ENCODE measurements around the gene BAIAP2L1.

- RRBS, 2 experiments: no CpG with 5 or more reads among the region's 4 CpGs
Measured at GRCh38 chr7:98117849-98118314, 11.2 kb downstream of the LMTK2 start.

DNA sequence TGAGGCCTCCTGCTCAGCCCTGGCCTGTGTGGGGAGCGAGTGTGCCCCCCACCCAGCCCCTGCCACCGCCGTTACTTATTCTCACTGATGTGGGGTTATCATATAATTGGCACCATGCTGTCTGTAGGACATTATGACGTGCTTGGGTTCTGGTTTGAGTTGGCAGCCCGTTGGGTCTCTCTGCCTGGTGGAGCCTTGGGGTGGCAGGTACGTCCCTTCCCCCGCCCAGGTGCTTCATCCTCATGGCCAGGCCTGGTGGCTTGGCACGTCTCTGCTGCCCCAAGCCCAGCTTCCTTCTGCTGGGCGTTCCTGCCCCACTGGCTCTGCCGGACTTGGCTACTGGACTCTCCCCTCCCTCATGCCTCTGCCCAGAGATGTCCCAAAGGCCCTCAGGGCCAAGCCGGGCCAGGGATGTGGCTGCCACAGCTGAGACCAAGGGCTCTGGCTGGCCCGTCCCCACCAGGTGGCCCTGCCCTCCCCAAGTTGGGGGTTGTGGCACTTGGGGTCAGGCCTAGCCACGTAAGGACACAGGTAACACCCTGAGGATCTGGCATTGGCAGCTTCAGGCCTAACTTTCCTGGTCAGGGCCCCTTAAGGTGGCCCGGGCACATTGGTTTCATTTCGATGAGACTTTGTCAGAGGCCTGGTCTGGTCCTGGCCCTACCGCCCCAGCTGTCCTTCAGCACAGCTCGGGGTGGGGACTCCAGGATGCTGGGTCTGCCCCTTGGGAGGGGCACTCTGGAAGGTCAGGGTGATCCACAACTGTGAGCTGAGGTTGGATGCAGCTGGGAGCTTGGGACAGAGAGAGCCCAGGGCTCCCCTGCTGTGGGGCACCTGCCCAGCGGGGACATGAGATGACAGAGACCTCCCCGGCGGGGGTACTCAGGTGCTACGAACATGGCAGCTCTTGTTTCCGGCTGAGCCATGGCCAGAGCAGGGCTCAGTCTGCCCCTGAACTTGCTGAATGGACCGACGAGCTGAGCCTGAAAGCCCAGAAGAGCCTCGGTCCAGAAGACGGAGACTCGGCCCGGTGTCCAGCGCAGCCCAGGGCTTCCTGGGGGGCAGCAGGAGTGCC is 2.8 kb downstream of the BHLHA15 start:
- RRBS, 2 experiments: 96% methylated on average over 7 of the region's 29 CpGs; no CpG with 5 or more reads in 1 of the 2 experiments

- RRBS, 2 experiments: no CpG with 5 or more reads among the region's 23 CpGs
Measured at GRCh38 chr7:98215361-98216044, 4.3 kb downstream of the BHLHA15 start.

DNA sequence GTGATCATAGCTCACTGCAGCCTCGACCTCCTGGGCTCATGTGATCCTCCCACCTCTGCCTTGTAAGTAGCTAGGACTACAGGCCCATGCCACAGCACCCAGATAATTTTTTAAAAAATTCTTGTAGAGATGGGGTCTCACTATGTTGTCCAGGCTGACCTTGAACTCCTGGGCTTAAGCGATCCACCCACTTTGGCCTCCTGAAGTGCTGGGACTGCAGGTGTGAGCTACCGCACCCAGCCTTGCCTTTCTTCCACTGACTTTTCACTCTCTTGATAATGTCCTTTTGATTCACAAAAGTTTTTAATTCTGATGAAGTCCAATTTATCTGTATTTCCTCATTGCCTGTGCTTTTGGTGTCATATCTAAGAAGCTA is 17.3 kb downstream of the TECPR1 start:
- RRBS, 2 experiments: no CpG with 5 or more reads among the region's 3 CpGs

DNA sequence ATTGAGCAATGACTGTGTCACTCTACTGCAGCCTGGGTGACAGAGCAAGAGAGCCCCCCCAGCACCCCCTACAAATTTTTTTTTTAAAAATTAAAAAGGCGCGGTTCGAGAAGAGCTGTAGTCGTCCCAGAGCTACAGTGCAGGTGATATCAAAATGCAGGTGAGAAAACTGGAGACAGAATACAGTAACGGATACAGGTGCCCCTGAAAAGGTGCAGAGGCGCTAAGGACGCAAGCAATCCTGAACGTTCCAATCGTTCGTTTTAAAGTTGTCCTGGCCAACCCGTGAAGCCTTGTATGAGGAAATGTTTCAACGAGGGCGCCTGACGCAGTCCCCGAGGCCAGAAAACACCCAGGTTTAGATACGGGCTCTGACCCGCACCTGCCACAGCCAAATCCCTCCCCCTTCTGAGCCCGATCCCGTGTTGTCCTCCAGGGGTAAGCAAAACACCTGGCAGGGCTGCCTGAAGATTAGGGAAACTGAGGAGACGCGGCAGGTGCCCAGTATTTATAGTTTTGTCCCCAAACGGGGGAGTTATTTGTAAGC is 860 bp upstream of the BRI3 start:
- RRBS, 2 experiments: no CpG with 5 or more reads among the region's 22 CpGs

DNA sequence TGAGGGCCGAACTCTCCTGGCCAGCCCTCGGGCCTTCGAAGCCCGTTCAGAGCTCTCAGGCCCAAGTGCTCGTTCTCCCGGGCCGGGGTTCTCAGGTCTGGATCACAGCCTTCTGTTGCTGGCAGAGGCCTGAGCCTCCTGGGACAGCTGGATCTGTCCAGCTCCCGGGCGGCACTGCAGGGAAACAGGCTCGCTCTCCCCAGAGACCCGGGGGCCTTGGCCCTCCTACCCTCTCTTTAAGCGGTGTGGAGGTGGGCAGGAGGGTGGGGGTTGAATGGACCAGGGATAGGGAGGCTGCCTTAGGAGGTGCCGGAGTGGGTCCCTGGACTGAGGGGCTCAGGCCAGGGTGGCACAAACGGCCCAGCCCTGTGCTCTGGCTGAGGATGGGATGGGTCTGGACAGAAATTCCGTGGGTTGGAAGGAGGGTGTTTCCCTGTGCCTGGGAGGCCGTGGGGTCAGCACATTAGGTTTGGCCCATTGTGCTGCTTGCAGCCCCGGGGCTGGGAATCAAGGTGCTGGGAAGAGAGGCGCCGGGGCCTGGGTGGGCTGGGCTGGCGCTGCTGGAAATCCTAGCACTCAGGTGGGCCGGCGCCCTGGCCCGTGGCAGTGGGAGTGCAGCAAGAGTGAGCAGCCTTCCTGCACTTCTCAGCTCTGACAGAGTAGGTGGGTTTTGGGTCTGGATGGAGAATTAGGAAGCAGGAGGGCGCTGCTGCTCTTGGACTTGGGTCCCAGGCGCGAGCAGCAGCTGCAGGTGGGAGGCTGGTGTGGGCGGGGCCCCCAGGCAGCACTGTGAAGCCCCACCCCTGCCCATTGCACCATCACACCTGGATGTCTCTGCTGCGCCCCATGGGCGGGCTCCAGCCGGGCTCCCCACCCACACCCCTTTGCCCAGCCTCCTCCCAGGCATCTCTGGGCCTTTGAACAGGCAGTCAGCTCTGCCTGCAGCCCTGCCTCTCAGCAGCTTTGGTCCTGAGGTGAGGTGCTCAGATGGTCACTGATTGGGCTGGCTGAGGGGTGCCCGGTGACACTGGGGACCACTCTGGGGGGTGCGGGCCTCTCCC is 5.8 kb downstream of the BRI3 start:
- RRBS, 2 experiments: 83 to 95% methylated on average over 9 to 10 of the region's 32 CpGs

DNA sequence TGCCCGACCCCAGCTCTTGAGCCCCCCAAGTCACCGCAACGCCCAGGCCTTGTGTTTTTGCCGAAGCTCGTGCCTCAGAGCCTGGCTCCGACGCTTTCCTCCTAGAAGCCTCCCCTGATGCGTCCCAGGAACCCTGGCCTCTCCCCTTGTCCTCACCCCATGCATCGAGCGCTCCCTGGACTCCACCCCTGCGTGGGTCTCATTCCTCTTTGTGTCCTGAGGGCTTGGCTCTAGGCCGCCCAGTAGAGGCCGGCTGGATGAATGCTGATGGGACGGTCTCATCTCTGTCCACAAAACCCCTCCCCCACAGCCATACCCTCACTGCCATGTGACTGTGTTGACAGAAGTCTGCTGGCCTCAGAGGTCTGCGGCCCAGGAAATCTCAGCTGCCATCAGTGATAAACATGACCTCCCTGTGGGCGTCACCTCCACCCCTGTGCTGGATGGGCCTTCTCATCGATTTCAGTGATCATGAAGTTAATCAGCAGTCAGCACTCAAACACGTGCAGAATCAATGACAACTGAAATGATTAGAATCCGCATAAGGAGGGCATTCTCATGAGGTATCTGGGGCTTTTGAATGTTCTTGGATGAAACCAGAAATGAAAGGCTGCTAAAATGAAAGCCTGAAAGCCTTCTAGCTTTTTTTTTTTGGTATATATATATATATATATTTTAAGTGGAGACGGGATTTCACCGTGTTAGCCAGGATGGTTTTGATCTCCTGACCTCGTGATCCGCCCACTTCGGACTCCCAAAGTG is 19.5 kb downstream of the BRI3 start:
- RRBS, 2 experiments: no CpG with 5 or more reads among the region's 24 CpGs

- RRBS, 2 experiments: 85 to 100% methylated on average over 3 to 4 of the region's 31 CpGs
Measured at GRCh38 chr7:98354462-98355613, 46.1 kb downstream of the BAIAP2L1 start.

GRCh38 chr7:98398509-98399564 is 2.1 kb downstream of the BAIAP2L1 start:
- RRBS, 2 experiments: no CpG with 5 or more reads among the region's 22 CpGs

DNA sequence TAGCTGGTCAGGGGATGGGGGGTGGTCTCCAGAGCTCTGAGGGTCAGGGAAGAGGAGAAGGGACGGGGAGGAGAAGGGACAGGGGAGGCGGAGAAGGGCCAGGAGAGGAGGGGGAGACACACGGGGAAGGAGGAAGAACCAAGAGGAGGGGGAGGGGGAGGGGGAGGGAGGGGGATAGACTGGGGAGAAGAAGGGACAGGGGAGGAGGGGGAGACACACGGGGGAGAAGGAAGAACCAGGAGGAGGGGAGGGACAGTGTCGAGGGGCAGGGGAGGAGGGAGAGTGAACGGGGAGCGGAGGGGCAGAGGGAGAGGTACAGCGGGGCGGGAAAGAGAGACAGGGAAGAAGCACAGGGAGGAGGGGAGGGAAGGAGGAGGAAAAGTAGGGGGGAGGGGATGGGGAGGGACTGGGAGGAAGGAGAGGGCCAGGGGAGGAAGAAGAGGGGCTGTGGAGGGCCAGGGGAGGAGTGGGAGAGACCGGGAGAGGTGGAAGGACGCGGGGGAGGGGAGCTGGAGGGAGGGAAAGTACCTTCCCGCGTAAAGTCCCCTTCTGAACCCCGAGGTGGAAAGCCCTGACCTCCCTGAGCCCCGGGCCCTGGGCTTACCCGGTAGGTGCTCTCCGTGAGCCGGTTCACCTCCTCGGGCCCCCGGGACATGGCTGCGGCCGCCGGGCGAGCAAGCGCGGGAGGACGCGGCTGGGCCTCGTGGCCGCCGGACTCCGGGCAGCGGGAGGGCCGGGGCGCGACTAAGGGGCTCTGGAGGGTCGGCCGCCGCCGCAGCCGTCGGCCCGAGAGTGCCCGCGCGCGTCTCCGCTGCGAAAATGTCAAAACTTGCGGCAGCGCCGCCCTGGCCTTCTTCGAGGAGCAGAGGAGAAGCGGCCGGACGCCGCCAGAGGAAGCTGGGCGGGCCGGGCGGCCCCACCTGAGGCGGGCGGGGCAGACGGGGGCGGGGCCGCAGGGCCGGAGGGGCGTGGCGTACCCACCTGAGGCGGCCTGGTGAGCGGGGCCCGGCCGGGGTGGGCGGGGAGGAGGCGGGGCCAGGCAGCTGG is at the start of gene BAIAP2L1:
TSS of gene BAIAP2L1 (minus strand) at position 893 of the 1,047 bp plus-strand sequence.
- RRBS, 2 experiments: under 1% methylated on average over 22 to 27 of the region's 75 CpGs

- RRBS, 2 experiments: no CpG with 5 or more reads among the region's 8 CpGs
Measured at GRCh38 chr7:98556227-98556600, 60.9 kb upstream of the NPTX2 start.

DNA sequence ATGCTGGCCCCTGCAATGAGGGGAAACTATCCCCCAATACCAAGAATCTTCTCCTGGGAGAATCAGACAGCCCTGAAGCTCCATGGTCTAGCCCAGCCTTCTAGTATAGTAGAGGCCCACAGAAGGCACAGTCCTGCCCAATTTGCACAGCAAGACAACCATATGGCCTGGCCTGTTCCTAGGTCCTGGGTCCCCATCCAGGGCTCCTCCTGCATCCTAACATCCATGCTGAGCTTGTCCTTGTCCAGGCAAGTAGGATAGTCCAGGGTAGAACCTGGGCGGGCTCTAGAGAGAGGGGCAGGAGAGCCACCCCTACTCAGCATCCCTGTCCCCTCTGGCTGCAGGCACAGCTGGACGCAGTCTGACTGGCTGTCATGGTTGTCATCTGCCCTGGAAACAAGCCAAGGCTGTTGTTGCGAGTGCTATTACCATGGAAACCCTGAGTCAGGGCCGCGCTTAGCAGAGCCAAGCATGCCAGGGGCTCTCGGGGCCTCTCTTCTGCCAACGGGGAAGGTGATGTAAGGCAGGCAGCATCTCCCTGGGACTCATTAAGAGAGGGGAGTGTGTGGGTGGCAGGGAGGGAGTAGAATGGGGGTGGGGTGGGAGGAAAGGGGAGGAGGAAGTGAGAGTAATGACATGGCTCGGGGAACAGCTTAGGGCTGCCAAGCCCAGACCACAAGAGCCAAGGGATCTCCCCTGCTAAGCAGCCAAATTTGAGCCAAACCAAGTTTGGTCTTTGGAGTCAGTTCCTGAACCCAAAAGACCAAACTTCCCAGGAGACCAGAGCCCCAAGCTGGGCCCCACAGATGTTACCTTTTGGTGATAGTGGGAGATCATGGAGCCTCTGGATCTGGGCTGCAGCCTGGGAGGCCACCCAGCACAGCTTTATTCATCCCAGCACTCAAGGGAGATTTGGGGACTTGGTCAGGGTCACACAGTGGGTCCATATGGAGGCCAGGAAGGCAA is 67.7 kb downstream of the TMEM130 start:
- RRBS, 2 experiments: no CpG with 5 or more reads among the region's 8 CpGs

DNA sequence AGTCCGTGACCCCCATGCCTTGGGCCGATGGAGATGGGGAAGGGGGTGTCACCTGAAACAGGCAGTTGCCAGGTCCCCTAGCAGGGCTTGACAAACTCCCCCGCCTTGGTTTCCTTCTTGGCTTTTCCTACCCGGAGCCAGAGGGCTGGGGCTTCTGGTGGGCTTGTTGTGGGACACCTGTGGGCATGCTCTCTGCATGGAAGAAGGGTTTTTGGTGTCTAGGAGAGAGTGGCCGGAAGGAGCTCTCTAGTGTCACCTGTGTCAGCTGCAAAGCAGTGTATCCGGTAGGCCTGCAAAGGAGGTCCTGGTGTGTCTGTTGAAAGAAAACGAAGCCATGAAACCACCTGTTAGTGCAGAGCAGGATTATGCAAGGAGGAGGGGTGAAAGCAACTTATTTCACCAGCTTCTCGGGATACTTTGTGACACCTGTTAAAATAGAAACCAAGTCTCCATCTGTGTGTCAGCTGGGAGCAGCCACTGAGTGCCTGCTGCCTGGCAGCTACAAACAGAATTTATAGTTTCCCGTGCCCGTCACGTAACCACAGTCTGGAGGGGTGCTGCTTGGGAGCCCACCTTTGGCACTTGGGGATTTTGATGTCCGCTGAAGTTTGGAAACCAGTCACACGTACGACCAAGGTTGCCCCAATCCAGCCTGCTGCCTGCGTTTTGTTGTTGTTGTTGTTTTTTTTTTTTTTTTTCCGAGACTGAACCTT is 1.4 kb downstream of the TRRAP start:
- RRBS, 2 experiments: 11% methylated on average over 1 of the region's 16 CpGs; no CpG with 5 or more reads in 1 of the 2 experiments

GRCh38 chr7:98910024-98910836 is 31.9 kb downstream of the TRRAP start:
- RRBS, 2 experiments: no CpG with 5 or more reads among the region's 13 CpGs

DNA sequence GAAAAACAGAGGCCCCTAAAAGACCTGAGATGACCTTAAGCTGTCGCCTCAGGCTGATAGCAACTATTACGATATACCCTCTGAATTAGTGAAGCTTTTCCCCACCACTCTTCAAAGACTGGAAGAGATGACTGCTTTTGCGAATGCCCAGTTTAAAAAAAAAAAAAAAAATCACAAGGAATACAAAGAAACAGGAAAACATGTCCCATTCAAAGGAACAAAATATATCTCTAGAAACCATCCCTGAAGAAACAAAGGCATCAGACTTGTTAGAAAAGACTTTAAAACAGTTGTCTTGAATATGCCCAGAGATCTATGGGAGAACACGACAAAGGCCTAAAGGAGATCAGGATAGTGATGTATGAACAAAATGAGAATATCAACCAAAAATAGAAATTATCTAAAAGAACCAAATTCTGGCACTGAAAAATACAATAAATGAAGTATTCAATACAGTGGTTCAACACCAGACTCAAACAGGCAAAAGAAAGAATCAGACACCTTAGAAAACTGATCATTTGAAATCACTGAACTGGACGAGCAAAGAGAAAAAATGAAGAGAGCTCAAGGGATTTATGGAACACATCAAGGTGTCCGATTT is 120.9 kb downstream of the SMURF1 start:
- RRBS, 2 experiments: no CpG with 5 or more reads among the region's 6 CpGs

GRCh38 chr7:99106308-99107245 is 37.3 kb downstream of the SMURF1 start:
- RRBS, 2 experiments: no CpG with 5 or more reads among the region's 10 CpGs

- RRBS, 2 experiments: no CpG with 5 or more reads among the region's 2 CpGs
Measured at GRCh38 chr7:99268068-99268309, 57.7 kb upstream of the ARPC1A start.

- RRBS, 2 experiments: no CpG with 5 or more reads among the region's 11 CpGs
Measured at GRCh38 chr7:99314300-99314847, 11.3 kb upstream of the ARPC1A start.

DNA sequence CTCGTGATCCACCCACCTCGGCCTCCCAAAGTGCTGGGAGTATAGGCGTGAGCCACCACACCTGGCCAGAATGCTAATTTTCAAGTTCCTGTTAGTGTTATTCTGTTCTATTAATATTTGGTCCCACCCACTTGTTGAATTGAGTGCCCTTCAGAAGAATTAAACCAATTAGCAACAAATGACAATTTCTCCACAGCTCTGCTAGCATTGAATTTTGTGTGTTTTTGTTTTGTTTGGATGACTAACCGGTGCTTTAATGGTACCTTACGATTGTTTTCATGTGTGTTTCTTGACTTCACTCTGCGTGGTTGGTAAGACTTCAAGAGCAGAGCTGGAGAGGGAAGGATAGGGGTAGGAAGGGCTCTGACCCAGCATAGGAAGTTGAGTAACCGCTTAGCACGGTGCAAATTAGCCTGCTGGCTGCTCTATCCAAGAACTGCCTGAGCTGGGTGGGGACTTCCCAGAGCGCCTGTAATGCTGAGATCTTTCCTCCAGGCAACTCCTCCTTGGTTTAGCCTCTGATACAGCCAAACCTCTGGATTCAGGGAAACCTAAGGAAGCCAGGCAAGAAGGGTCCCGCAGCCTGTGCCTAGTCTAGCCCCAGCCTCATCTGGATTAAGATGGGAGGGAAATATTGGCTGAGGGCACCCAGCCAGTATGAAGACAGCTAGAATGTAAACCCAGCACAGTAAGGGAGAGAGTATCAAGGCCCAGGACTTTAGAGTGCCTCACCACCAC is 4.6 kb downstream of the ARPC1B start:
- RRBS, 2 experiments: no CpG with 5 or more reads among the region's 10 CpGs

DNA sequence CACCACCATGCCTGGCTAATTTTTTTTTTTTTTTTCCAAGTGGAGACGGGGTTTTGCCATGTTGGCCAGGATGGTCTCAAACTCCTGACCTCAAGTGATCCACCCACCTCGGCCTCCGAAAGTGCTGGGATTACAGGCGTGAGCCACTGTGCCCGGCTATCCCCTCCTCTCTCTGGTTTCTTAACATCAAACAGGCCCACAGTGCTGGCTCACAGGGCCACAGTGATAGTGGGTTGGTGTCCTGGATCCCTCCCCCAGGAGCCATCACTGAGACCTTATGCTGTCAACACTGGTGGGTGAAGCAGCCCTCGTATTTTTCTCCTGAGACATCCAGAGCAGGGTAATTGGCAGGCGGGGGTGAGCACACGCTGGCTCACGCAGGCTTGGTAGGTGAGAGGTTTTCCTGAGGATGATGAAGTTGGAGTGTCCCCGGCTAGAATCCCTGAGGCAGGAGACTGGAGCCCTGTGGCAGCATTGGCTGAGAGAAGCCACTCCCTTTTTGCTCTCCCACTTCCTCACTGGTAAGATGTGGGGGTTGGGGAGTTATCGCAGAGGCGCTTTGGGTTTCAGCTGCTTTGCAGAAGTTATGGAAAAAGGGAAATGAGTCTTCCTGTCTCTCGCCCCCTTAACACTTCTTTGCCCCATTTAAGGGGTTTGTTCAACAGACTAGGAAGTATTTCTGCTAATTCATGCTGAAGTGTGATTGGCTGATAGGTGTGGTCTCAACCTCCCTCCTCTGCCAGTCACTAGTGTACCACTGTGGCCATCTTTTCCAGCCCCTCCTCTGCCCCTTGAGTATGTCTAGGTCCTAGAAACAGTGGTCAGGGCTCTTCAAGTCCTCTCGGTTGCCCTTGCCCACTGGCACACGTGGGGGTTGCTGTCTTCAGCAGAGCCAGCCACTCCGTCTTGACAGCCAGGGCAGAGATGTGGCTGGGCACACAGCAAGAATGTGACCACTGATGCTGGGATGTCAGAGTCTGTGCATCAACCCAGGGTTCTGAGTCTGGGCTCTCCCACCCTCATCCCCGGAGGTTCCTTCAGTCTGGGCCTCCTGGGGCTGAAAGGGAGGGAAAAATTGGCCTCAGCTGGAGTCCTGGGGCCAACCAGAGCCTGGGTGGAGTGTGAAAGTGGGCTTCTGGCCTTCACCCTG is 5.6 kb downstream of the ARPC1B start:
- RRBS, 2 experiments: no CpG with 5 or more reads among the region's 17 CpGs

All from NT2/D1 (cell line).